GM23338 (cell line): Measurements from ENCODE around the genes AAR2 and BLCAP.

DNA sequence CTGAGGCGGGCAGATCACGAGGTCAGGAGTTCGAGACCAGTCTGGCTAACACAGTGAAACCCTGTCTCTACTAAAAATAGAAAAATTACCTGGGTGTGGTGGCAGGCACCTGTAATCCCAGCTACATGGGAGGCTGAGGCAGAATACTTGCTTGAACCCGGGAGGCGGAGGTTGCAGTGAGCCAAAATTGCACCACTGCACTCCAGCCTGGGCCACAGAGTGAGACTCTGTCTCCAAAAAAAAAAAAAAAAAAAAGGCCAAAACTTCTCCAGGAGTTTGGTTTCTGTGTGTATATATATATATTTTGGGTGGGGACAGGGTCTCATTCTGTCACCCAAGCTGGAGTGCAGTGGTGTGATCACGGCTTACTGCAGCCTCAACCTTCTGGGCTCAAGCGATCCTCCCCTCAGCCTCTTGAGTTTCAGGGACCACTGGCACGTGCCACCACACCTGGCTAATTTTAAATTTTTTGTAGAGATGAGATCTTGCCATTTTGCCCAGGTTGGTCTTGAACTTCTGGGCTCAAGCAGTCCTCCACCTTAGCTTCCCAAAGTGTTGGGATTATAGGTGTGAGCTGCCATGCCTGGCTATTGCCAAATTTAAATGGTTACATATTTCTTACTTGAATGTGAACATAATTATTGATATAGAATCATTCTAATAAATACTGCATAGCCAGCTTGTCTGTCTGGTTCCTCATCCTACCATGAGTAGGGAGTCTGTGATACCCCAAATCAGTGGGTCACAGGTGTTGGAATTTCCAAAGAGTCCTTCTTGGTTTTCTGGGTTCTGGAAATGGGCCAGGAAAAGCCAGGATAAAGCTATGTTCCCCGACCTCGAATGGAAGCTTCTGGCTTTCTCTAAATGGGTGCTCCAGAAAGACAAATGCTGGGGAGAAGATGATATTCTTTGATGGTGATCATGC, 4.0 kb downstream of the PHF20 start:
- PRO-cap = no peak
- RAMPAGE, long total RNA = no peak

GRCh38 chr20:35819206-35819512, 47.3 kb downstream of the PHF20 start:
- PRO-cap = no peak
- RAMPAGE, long total RNA = no peak

DNA sequence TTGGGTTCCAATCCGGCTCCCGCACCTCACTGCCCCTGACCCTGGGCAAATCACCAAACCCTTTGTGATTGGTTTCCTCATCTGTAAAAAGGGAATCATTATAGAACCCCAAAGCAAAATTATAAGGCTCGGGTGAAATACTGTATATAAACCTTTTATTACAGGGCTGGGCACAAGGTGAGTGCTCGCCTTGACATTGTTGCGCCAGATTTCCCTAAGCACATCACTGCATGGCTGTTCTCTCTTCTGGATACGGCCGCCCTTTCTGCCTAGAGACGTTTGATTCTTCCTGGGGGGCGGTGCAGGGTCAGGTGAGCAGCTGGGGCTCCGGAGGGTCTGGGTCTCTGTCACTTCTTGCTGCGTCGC, 90.5 kb upstream of the EPB41L1 start:
- PRO-cap = no peak
- RAMPAGE, long total RNA = no peak

GRCh38 chr20:36091424-36092384, 62.8 kb upstream of the EPB41L1 start:
- PRO-cap = unidirectional peak, plus-strand start at chr20:36091736; unidirectional peak, plus-strand start at chr20:36091847
- RAMPAGE, long total RNA = no peak

- PRO-cap = no peak
- RAMPAGE, long total RNA = no peak
These were observed 19.6 kb upstream of the AAR2 start for GRCh38 chr20:36216475-36217306.

DNA sequence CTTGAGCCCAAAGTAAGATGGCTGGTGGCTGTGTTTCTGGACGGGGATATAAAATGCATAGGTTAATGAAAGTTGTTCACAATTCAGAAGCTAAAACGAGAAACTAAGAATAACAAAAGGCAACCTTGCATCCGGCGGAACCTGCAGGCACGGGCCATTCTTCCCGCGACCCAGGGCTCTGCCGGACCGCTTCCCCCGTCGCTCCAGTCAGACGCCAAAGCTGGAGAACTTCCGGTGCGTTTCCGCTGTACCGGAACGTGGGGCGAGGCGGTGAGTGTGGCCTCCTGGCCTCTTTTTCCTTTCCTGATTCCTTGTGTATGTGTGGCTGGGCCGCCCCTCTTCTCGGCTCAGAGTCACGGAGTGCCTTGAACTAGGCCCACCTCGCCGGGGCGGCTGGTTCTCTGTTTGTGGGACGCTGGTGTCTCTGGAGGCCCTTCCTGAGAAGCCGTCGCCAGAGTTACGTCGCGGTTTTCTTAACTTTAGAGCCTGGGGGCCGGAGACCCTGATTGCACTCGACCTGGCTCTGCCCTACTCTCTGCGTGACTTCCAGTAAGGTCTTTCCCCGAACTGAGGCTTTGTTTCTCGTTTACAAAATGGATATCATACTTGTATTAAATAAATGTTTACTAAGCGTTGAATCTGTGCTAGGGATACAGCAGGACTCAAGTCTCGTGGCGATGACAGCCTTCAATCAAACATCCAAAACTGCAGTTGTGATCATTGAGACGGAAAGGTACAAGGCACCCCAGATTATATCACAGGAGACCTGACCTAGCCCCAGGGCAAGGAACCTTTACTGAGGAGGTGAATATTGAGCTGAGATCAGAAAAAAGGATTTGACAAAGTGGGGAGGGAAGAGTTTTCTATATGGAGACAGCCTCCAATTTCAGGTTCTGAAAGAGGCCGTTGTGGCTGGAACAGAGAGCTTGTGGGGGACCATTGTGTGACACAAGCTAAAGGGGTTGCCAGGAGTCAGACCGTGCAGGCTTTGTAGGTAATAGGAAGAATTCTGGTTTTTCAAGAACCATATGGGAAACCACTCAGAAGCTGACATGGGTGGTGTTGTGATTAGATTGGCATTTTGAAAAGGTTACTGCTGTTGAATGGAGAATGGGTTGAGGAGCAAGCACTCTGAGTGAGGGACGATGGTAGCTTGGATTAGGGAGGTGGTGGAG, at the start of gene AAR2:
AAR2 (plus strand) TSS at position 245 of the 1,175 bp plus-strand sequence.
- PRO-cap = bidirectional peak, plus-strand start at position 245 of the sequence, minus-strand start at position 180 of the sequence; bidirectional peak, plus-strand start at position 509 of the sequence, minus-strand start at position 475 of the sequence; unidirectional peak, minus-strand start at position 546 of the sequence
- RAMPAGE, long total RNA = no peak

DNA sequence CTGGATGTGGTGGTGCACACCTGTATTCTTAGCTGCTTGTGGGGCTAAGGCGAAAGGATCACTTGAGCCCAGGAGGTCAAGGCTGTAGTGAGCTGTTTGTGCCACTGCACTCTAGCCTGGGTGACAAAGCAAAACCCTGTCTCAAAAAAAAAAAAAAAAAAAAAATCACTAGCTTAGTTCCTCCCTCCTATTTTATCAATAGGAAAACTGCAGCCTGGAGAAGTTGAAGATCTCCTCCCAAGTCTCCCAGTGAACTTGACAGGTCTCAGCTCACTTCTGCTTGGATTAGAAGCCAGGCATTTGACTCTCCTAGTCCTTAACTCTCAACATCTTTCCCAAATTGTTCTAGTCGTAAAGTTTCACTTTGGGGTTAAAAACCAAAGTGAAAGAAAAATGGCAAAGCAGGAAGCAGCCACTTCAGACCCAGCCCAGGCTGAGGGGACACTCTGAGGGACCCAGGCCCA, 68.9 kb upstream of the MYL9 start:
- PRO-cap = unidirectional peak, minus-strand start at position 89 of the sequence
- RAMPAGE, long total RNA = no peak

- PRO-cap = no peak
- RAMPAGE, long total RNA = no peak
These were observed 1.8 kb downstream of the MYL9 start for GRCh38 chr20:36543105-36543540.

GRCh38 chr20:36573961-36574185, 476 bp downstream of the TGIF2 start:
- PRO-cap = bidirectional peak, plus-strand start at chr20:36574331, minus-strand start at chr20:36574080
- RAMPAGE, long total RNA = no peak

DNA sequence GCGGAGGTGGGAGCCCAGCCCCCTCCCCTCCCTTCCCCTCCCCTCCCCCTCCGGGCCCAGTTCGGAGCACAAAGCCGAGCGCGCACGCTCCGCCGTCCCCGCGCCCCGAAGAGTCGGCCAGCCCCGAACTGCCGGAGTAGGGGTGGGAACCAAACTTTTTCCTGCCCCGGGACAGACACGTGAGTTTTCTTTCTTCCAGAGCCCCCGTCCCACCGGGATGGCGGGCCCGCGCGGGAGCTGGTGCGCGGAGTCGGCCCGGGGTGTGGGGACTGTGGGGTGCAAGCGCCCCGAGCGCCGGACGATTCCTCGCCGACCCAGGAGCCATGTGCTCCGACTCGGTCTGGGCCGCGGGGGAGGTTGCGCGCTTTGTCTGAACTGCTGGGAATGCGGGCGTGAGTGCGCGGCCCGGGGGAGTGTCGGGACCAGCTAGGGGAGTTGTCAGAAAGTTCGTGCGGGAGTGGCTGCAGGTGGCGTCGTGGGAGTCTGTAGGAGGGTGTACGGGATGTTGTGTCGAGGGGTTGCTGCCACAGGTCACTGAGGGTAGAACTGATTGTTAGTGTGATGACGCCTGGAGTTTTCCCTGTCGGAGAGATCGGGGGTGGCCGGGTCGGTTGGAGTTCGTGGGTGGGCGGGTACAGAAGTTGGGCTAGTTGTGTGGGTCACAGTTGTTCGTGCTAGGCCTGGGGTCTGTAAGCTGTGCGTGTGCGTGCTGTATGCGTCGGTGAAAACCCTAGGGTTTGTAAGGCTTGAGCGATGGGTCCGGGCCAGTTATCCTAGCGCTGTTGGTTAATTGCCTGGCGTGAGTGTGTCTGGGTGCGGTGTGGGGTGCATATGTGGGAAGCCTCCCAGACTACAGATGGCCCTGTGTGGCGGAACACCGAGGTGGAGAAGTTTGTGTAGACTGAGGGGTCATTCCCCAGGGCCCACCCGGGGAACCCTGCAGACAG, 1.3 kb downstream of the TGIF2 start:
- PRO-cap = bidirectional peak, plus-strand start at position 97 of the sequence, minus-strand start at position 342 of the sequence; bidirectional peak, plus-strand start at position 848 of the sequence, minus-strand start at position 548 of the sequence
- RAMPAGE, long total RNA = start-site peak on the plus strand centred at position 105 of the sequence, 37 bp wide, 222 and 63 reads in 2 replicates

DNA sequence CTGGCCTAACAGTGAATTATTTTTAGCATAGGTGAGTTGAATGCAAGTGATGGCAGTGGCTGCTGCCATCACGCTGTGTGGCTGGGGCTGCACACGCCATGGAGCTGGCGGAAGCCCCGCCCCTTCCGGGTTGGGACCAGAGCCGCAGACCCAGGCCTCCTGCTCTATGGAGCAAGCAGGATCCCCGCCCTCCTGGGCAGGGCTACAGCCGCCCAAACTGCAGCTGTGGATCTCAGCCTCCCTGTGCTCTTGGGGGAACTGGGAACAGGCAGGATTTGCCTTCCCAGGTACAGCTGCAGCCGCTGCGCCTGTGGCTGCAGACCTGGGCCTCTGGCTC, 30.7 kb upstream of the SLA2 start:
- PRO-cap = no peak
- RAMPAGE, long total RNA = no peak

DNA sequence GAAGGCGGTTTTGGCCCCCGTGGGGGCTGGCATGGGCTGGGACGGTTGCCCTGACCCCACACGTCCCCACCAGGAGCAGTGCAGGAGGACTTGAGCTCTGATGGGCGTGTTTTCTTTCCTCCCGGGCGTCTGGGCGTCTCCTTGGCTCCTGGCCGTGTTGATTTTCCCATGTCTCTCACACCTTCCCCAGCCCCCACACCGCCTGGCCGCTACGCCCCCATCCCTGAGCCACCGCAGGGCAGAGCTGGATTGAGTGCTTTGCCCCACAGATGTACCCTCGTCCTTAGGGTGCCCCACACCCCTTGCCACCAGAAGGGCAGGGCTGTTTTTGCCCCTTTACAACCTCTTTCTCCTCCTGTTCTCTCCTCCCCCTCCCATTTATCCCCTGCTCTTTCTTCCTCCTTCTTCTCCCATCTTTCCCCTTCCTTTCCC, 1.4 kb upstream of the SOGA1 start:
- PRO-cap = bidirectional peak, plus-strand start at position 178 of the sequence, minus-strand start at position 92 of the sequence
- RAMPAGE, long total RNA = no peak

- PRO-cap = no peak
- RAMPAGE, long total RNA = no peak
These were observed 11.9 kb downstream of the TLDC2 start for GRCh38 chr20:36887804-36888221.

- PRO-cap = no peak
- RAMPAGE, long total RNA = no peak
These were observed 29.0 kb downstream of the RBL1 start for GRCh38 chr20:37066761-37067328.

DNA sequence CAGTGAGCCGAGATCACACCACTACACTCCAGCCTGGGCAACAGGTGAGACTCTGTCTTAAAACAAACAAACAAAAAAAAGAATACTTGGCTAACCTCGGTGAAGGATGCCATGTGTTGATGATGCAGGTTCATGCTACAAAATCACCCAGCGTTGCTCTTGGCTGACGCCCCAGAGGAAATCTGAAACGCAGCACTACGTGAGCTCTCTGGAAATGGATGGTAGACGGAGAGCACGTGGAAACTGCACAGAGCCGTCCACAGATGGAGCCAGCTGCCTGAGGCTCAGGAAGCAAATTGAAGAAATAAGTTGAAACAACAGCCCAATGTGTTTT, 12.9 kb upstream of the MANBAL start:
- PRO-cap = no peak
- RAMPAGE, long total RNA = no peak

GRCh38 chr20:37510453-37511659, 10.2 kb upstream of the NNAT start:
- PRO-cap = unidirectional peak, minus-strand start at chr20:37510529
- RAMPAGE, long total RNA = no peak

DNA sequence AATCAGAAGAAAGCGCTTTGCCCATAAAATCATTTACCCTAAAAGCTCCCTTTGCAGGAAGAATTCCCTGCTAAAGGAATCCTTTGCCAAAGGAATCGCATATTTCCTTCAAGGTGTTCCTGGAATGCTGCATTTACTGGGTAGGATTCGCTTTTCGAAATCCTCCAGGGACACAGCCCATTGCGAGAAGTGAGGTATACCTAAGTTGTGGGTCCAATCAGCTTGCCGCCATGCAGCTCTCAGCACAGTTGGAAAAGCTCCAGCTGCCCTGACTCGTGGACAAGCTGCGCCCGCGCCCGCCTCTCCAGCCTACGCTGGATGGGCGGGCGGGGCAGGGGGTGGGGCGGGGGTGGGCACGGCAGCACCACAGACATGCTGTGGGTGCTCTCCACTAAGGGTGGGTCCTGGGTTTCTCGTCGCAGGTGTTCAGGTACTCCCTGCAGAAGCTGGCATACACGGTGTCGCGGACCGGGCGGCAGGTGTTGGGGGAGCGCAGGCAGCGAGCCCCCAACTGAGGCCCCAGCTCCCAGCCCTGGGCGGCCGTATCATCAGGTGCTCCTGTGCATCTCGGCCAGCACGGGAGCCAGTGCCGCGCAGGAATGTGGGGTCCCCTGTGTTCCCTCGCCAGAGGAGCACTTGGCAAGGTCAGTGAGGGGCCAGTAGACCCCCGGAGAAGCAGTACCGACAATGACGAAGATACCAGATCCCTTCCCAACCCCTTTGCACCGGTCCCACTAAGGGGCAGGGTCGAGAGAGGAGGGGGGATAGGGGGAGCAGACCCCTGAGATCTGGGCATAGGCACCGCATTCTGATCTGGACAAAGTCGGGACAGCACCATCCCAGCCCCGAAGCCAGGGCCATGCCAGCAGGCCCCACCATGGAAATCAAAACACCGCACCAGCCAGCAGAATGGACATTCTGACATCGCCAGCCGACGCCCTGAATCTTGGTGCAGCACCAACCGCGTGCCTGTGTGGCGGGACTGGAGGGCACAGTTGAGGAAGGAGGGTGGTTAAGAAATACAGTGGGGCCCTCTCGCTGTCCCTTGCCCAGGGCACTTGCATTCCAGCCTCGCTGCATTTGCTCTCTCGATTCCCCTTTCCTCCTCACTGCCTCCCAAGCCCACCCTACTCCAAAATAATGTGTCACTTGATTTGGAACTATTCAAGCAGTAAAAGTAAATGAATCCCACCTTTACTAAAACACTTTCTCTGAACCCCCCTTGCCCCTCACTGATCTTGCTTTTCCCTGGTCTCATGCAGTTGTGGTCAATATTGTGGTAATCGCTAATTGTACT, 1.6 kb downstream of the NNAT start:
- PRO-cap = unidirectional peak, plus-strand start at position 216 of the sequence; unidirectional peak, plus-strand start at position 242 of the sequence
- RAMPAGE, long total RNA = no peak

- PRO-cap = bidirectional peak, plus-strand start at chr20:37528168, minus-strand start at chr20:37527833
- RAMPAGE, long total RNA = no peak
These were observed at the start of gene BLCAP for GRCh38 chr20:37527413-37528003. Gene BLCAP (minus strand): TSS chr20:37527876.

- PRO-cap = no peak
- RAMPAGE, long total RNA = no peak
These were observed 51.8 kb downstream of the CTNNBL1 start for GRCh38 chr20:37745596-37746039.

- PRO-cap = no peak
- RAMPAGE, long total RNA = no peak
These were observed 95.7 kb downstream of the CTNNBL1 start for GRCh38 chr20:37789293-37790076.